Hepatocyte (in vitro differentiated cells and primary cell): ENCODE measurements around the genes TRO, PAGE2 and PAGE3.

- RAMPAGE, long total RNA, result no peak
- RRBS, result no CpG with 5 or more reads among the region's 38 CpGs
Measured at GRCh38 chrX:53081642-53082276, 408 bp upstream of the TSPYL2 start.

DNA sequence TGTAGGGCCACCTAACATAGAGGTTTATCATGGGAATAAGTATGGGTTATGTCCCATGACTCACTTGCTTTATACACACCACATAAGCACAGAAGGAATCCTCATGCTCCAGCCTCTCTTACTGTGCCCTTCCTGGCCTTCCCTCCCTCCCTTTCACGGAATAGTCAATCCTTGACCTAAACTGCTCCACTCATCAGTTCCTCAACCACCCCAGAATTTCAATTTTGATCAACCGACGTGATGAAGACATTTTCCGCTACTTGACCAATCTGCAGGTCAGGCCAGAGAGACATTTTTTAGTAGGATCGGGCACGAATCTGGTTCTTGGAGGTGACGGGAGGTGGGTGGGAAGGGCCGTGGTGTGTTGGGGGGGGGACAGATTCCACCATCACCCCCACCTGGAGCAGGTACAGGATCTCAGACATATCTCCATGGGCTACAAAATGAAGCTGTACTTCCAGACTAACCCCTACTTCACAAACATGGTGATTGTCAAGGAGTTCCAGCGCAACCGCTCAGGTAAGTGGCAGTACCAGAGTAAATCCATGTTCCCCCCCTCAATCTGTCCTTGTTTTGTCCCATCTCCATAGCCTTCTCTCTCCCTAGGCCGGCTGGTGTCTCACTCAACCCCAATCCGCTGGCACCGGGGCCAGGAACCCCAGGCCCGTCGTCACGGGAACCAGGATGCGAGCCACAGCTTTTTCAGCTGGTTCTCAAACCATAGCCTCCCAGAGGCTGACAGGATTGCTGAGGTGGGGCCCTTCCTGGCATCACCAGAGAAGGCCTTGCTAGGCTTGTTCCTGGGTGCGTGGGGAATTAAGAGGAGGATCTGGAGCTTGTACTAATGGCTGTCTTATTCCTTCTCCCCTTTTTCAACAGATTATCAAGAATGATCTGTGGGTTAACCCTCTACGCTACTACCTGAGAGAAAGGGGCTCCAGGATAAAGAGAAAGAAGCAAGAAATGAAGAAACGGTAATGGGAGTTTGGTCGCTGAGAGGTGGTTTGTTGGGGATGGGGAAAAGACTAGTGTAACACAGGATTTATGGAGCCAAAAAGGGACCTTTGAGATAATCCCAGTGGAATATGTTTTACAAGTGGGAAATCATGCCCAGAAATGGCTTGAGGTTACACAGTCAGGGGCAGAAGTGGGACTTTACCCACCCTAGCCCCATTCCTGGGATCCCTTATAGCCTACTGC lies 2.6 kb downstream of the TSPYL2 start:
- RAMPAGE, long total RNA, result no peak
- RRBS, result no CpG with 5 or more reads among the region's 21 CpGs

DNA sequence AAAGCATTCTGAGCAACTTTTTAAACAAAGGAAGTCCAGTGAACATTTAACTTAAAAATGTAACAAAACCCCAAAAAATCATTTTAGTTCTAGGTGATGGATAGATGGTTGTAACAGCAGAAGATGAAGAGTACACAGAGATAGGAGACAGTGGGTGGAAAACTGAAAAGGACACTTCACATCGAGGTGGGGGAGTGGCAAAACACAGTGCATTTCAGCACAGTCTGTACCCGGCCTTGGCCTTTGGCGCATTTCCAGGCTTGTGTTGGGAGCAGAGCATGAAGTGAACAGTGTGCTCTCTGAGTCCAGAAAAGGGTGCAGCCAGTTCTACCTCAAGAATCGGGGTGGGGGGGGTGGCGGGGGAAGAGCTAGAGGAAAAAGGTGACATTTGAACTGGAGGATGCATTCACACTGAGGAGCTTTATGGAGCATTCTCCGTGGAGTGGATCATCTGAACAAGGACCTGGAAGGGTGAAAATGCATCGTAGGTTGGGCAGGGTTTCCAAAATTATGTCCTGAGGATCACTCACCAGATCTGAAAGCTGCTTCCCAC lies 4.3 kb downstream of the TSPYL2 start:
- RAMPAGE, long total RNA, result no peak
- RRBS, result no CpG with 5 or more reads among the region's 7 CpGs

DNA sequence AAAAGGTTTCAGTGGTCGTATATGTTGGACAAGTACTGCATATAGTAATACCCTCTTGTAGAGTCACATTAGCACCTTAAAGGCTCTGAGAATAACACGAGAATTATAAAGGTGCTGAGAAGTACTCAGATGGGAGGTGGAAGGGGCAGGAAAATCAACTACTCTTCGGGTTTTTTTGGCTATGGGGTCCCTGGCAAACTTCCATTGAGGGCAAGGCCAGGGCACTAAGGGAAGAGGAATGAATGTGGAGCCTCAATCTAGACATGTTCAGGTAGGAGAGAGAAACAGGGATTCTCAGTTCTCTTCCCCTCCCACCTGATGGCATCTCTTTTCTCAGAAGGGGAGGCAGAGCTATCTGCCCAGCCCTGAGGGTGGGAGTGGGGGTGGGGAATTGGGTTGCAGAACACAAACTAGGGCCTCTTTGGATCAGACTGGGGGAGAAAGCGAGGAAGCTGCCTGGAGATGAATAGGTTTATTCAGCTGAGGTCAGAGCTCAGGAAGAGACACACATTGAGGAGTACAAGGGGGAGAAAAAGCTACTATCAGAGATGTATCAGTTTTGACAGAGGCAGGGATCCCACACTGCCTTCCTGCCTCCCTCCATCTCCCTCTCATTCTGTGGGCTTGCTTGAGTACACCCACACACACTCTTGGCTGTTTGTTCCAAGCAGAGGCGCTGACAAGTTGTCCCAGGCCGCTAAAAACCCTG lies 5.0 kb downstream of the TSPYL2 start:
- RAMPAGE, long total RNA, result no peak
- RRBS, result no CpG with 5 or more reads among the region's 6 CpGs

DNA sequence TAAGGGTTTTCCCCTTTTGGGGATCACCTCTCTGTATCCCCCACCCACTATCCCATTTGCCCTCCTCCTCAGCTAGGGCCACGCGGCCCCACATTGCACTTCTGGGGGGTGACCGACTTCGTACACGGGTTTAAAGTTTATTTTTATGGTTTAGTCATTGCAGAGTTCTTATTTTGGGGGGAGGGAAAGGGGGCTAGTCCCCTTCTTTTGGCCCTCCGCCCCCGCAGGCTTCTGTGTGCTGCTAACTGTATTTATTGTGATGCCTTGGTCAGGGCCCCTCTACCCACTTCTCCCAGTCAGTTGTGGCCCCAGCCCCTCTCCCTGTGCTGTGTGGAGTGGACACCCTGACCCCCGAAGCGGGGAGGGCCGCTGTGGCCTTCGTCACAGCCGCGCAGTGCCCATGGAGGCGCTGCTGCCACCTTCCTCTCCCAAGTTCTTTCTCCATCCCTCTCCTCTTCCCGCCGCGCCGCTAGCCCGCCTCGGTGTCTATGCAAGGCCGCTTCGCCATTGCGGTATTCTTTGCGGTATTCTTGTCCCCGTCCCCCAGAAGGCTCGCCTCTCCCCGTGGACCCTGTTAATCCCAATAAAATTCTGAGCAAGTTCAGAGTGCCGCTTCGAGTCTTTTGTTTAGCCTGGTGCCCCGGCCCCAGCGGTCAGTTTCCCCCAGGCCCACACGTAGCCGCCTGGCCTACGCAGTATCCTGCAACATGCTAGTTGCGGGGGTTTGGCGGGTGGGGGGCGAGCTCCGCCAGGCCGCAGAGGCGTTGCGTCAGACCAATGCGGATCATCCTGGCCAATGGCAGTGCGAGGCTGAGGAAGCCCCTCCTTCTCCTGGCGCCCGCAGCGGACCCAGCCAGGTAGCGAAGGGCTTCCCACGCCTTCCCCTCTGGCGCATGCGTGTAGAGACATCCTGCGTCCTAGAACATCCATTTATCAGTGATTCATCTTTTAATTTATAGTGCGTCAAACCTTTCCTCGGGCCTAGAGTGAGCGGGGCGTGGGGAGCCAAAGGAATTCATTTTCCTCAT lies 5.7 kb upstream of the KANTR start:
- RAMPAGE, long total RNA, result no peak
- RRBS, result no CpG with 5 or more reads among the region's 55 CpGs

DNA sequence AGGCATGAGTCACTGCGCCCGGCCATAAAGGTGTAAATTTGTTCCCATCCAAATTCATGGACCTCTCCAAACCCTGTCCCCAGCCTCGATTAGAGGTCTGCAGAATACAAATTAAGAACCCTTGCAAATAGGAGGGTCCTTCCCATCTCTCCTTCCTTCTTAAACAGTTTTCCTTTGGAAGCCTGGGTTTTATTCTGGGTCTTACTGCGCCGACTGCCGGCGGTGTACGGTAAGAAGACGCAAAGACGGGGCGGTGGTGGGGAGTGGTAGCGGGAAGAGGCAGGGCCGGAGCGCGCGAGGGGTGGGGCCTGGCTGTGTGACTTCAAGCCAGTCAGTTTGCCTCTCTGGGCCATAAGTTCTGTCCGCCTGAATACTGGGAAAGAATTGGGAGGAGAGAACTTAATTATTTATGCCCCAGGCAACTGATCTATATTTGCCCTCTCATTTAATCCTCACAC lies 841 bp upstream of the KANTR start:
- RAMPAGE, long total RNA, result no peak
- RRBS, result 3% methylated on average over 8 of the region's 17 CpGs

- RAMPAGE, long total RNA, result no peak
- RRBS, result no CpG with 5 or more reads among the region's 24 CpGs
Measured at GRCh38 chrX:53287396-53288902, 33.2 kb downstream of the IQSEC2 start.

- RAMPAGE, long total RNA, result no peak
- RRBS, result no CpG with 5 or more reads among the region's 5 CpGs
Measured at GRCh38 chrX:53564495-53564821, 122.1 kb downstream of the HUWE1 start.

DNA sequence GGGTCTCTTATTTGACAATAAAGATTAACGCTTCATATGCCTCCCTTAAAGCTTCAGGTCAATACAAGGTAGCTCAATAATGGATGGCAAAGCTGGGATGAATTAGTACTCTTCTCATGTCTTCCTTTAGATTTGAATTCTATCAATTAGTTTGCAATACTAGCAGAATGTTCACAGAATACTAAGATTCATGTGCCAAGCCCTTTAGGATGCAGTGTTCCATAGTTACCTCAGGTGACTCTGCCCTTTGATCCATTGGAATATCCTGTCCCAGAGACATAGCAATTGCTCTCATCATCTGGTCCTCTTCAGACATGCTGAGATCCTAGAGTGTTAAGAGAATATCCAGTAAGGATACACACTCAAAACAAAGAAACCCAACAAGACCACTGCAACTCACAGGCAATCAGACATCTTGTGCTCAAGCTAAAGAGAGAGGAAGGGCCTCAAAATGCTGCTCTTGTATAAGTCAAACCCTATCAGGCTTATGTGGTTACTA lies 96.3 kb downstream of the HUWE1 start:
- RAMPAGE, long total RNA, result no peak
- RRBS, result no CpG with 5 or more reads among the region's 1 CpG

- RAMPAGE, long total RNA, result no peak
- RRBS, result no CpG with 5 or more reads among the region's 2 CpGs
Measured at GRCh38 chrX:53757199-53757635, 70.7 kb upstream of the HUWE1 start.

DNA sequence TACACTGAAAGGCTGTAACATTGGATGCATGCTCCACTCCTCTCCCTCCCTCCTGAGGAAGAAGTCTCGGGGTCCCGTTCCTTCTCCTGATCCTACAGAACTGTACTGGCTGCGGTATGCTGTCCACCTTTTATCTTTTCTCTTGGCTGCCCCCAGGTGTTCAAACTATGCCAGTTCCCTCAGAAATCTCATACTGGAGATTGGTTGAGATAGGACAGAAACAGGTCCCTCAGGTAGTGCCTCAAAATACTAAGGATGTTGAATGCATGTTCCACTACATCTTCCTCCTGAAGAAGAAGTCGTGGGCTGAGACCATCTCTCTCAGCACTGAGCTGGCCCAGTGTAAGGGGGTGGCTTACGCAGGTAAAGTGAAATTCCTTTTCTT lies 145.4 kb upstream of the HUWE1 start:
- RAMPAGE, long total RNA, result no peak
- RRBS, result no CpG with 5 or more reads among the region's 5 CpGs

- RAMPAGE, long total RNA, result no peak
- RRBS, result no CpG with 5 or more reads among the region's 17 CpGs
Measured at GRCh38 chrX:53937441-53938629, 106.4 kb downstream of the PHF8 start.

- RAMPAGE, long total RNA, result no peak
- RRBS, result no CpG with 5 or more reads among the region's 31 CpGs
Measured at GRCh38 chrX:54044569-54045574, 599 bp upstream of the PHF8 start.

DNA sequence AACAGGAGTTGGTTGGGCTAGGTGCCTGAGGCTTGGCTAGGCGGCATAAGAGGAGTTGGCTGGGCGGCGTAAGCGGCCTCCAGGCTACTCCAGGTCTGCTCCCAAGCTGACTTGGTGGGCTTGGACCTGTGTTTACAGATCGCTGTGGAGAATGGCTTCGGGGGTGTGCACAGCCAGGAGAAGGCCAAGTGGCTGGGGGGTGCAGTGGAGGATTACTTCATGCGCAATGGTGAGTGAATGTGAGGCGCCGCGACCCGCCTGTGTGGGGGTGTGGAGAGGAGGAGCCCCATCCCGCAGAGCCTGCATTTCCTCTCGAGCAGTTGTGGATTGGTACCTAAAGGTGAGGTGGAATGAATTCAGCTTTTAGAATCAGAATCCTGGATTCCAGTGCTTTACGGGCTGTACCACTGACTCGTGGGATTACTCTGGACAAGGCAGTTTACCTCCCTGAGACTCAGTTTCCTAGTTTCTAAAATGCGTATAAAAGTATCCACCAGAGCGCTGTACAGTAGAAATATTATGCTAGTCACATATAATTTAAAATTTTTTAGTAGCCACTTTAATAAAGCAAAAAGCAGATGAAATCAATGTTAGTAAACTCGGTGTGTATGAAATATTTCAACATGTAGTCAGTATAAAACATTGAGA lies 472 bp downstream of the TSR2 start:
- RAMPAGE, long total RNA, result no peak
- RRBS, result no CpG with 5 or more reads among the region's 18 CpGs

- RAMPAGE, long total RNA, result no peak
- RRBS, result no CpG with 5 or more reads among the region's 20 CpGs
Measured at GRCh38 chrX:54483004-54483685, 12.9 kb downstream of the FGD1 start.

DNA sequence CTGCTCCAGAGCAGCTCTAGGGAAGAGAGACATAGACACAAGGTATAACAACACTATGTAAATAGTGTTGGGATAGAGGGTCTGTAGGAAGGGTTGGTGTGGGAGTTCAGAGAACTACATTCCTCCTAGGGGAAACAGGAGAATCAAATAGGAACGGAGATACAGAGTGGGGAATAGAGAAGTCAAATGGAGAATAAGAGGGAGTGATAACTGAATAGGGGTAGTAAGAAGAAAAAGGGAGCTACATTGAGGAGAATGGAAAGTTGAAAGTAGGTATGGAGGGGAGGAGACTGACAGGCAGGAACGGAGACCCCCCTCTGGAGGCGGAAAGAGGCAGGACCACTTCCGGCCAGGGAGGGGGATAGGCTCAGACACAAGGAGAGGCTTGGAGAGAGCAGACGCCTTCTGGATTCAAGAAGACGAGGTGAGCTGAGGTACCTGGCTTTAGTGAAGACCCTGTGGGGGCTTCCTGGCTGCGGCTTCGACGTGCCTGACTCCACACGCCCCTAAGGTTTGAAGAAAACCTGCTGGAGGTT lies at the start of gene TRO:
Gene TRO, plus strand, starts transcription at position 370 of the 536 bp plus-strand sequence.
- RAMPAGE, long total RNA, result start-site peak on the plus strand centred at position 386 of the sequence, 45 bp wide, 563 and 196 reads in 2 replicates
- RRBS, result no CpG with 5 or more reads among the region's 10 CpGs

GRCh38 chrX:55088906-55089228 lies at the start of gene PAGE2:
TSS of gene PAGE2 (plus strand) at chrX:55089018.
- RAMPAGE, long total RNA, result no peak
- RRBS, result no CpG with 5 or more reads among the region's 14 CpGs

GRCh38 chrX:55159569-55159768 lies 1.5 kb downstream of the FAM104B start:
- RAMPAGE, long total RNA, result no peak
- RRBS, result no CpG with 5 or more reads among the region's 2 CpGs

- RAMPAGE, long total RNA, result no peak
- RRBS, result no CpG with 5 or more reads among the region's 14 CpGs
Measured at GRCh38 chrX:55264667-55265144, at the start of gene PAGE3. TSS of gene PAGE3 (minus strand) at chrX:55264916.

DNA sequence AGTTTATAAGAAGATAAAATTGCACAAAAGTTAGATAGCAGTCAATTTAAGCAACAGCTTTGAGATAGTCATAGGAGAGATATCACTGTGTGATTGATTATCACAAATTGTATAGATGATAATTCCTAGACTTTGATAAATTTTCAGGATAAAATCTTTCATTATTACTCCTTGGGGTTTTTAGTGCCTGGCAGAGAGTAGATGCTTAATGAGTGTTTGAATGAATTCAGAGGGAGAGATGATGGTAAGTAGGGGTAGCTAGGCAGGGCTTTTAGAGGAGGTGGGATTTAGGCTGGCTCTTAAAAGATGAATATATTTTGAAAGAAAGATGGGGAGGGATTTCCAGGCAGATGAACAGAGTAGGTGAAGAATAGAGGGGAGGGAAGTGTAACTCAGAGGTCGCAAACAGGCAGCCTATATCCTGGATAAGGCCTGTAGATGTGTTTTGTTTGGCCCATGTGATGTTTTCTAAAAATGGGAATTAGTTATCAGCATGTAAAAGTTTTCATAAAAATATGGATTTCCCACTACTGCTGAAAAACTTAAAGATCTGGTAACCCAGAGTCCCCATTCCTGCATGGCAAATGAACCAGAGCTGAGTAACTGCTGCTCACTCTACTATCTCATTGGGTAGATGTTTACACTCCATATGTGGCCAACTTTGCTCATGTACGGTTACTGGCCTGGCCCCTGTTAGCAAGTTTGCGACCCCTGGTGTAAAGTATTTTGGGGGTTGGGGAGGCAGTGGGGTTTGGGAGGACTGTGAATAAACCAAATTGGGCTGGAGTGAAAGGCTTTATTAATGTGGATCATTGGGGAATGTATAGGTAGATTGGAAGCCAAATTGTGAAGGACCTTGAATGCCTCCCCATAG lies 10.4 kb downstream of the RRAGB start:
- RAMPAGE, long total RNA, result no peak
- RRBS, result no CpG with 5 or more reads among the region's 3 CpGs